Ascending aorta (tissue), 1 donor: ENCODE data around the genes SMLR1 and TAAR6.

- PRO-cap, result no peak
These were observed at the start of gene SMLR1 for GRCh38 chr6:130827055-130827615. TSS of gene SMLR1 (plus strand) at chr6:130827406.

GRCh38 chr6:130863587-130864012 is 36.4 kb downstream of the SMLR1 start:
- PRO-cap, result no peak

GRCh38 chr6:130969940-130970791 is 92.9 kb downstream of the EPB41L2 start:
- PRO-cap, result no peak

GRCh38 chr6:131555940-131556413 is 17.0 kb upstream of the ARG1 start:
- PRO-cap, result no peak

- PRO-cap, result no peak
These were observed 3.3 kb downstream of the ARG1 start for GRCh38 chr6:131576303-131576655.

- PRO-cap, result no peak
These were observed 202.2 kb upstream of the CCN2 start for GRCh38 chr6:132153360-132153700.

DNA sequence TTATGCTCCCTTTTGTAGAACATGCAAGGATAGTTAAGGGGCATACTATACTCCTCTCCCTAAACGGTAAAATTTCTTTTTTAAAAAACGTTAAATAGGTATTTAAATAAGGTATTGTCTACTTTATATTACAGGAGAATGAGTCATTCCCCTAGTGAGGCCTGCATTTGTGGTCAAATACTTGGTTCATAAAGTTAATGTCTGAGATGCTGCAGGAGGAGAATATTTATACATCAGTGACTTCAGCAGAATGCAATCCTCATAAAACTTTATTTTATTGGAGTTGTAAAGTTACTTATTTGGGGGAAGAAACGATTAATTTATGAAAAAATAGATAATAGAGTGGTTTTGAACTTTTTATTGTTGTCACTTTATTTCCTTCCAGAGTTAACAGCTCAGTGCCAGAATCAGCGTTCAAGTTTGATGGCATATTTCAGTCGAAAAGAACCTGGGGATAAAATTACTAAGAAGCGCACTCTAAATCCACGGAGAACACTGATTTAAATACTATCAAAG is 1.5 kb downstream of the MOXD1 start:
- PRO-cap, result no peak

- PRO-cap, result no peak
These were observed at the start of gene TAAR6 for GRCh38 chr6:132570290-132570543. TSS of gene TAAR6 (plus strand) at chr6:132570322.

- PRO-cap, result no peak
These were observed 1.4 kb upstream of the VNN1 start for GRCh38 chr6:132715259-132715747.

DNA sequence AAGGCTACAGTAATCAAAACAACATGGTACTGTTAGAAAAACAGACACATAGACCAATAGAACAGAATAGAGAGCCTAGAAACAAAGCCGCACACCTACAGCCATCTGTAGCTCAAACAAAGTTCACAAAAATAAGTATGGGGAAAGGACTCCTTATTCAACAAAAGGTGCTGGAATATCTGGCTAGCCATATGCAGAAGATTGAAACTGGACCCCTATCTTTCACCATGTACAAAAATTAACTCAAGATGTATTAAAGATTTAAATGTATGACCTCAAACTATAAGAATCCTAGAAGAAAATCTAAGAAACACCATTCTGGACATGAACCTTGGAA is 18.9 kb upstream of the VNN1 start:
- PRO-cap, result no peak

DNA sequence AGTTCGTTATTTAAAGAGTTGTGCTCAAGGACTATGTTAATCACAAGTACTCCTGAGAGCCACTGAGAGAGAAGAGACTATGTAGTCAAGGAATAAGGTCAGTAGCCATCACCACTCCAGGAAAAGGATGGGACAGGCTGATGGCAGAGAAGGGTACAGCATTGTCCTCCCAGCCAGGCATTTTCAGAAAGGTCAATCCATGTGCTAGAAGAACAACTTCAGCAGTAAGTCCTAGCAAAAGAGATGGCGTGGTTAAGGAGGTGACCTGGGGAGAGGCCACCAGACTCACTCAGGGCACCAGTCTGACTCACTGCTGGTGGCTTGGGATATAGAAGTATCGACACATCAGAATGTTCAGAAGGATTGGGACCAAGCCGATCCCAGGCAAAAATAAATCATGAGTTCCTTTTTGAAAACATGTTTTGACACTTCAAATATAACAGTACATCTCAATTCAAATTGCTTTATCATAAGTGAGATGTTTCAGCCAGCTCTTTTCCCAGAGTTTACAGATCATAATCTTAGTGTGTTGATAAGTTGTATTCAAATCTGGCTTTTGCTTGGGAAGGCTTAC is 6.5 kb downstream of the RPS12 start:
- PRO-cap, result no peak

DNA sequence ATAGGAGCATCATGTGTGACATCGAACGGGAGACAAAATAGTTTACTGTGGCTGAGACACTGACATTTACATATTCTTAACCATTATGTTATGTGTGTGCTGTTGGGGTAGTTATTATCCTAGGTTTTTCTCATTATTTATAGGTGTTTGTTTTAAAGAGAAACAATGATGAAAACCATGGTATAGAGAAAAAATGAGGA is 155.2 kb downstream of the EYA4 start:
- PRO-cap, result no peak

DNA sequence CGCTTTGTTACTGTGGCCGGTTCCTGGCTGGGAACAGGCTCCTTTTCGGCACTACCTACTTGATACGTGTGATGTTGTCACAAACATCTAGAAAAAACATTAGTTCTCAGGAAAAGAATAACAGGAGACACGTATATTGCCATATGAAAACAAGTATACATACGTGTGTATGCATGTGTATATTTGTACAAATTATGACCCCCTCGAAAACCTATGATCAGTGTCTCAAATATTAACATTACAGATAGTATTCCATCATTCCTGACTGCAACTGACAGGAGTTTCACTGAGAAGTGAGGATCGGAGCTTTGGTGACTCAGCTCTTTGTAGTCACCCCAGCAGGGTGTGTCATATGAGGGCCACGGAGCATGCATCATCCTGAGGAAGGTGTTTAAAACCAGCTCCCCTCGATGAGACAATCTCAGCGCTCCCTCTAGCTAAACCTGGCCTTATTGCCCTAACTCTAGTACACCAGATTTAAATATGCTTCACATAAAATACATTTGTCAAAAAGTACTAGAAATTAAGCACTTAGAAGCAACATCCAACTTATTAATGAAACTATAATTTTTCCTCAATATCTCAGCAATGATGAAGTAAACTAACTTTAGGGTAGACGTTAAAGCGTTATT is 319.4 kb upstream of the TCF21 start:
- PRO-cap, result no peak

- PRO-cap, result no peak
These were observed 116.3 kb upstream of the SLC2A12 start for GRCh38 chr6:134168472-134169419.

GRCh38 chr6:134174192-134174933 is 121.9 kb upstream of the SLC2A12 start:
- PRO-cap, result bidirectional peak, plus-strand start at chr6:134175032, minus-strand start at chr6:134174861

DNA sequence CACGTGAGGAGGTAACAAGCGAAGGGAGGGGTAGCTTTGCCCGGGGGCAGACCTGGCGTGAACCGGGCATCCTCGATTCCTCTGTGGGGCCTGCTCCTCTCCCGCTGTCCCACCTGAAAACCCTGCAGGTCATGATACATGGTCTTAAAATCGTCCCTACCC is 123.5 kb upstream of the SLC2A12 start:
- PRO-cap, result no peak

- PRO-cap, result no peak
These were observed 125.9 kb upstream of the SLC2A12 start for GRCh38 chr6:134177998-134179133.

DNA sequence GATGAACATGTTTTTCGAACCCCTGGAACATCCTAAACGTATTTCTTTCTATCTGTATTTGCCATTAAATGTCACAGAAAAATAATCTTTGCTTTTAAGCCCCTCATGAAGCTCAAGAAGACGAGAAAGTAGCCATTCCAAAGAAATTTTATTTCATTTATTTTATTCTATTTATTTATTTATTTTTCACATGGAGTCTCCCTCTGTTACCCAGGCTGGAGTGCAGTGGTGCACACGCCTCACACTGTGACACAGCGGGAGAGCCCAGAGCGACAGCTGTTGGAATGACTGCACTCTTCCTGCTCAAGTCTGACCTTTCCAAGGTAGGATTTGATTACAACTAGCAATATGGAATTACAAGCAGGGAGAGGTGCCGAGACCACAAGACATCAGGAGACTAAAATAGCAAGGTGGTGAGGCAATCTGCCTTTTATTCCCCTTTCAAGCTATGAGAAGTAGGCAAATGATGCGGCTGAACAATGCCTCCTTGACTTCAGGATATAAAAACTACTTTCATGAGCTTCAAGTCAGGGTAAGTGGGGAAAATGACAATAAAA is 146.7 kb upstream of the SGK1 start:
- PRO-cap, result no peak

DNA sequence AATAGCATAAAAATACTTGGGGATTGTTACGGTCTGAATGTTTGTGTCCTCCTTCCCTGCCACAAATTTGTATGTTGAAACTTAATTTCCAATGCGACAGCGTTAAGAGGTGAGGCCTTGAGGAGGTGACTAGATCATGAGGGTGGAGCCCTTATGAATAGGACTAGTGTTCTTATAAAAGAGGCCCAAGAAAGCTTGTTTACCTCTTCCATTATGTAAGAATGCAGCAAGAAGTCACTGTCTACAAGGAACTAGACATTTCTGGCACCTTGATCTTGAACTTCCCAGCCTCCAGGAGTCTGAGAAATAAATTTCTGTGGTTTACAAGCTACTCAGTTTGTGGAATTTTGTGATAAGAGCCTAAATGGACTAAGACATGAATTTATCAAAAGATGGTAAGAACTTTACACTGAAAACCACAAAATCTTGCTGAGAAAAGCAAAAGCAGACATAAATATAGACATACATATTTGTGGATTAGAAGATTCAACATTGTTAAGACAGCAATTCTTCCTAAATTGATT is 173.6 kb upstream of the SGK1 start:
- PRO-cap, result no peak

GRCh38 chr6:134644174-134644531 is 305.7 kb downstream of the ALDH8A1 start:
- PRO-cap, result no peak